Tibial nerve (tissue), 3 donors: ENCODE measurements around a stretch of chr6.

DNA sequence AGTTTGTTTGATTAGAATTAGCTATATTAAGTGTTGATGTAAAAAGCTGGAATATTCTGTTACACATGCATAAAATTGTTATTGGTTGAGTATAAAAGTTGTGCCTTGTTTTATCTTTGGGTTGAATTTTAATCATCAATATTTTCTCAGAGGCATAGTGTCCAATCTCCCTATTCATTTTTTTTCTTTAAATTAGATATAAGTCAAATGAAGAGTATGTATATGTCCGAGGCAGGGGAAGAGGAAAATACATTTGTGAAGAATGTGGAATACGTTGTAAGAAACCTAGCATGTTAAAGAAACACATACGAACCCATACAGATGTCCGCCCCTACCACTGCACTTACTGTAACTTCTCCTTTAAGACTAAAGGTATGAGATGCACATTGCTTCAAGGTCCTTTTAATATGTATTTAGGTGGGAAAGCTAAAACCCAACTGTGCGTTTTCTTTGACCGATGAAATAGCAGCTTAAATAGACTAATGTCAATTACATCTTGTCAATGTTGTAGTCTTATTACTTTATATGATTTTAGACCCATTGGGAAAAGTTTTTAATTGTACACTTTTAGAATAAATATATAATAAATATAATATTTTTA, 118.6 kb downstream of the HIVEP1 start:
- PRO-cap, result no peak
- RAMPAGE, long total RNA, 3 experiments, result no peak in any of the 3 experiments

DNA sequence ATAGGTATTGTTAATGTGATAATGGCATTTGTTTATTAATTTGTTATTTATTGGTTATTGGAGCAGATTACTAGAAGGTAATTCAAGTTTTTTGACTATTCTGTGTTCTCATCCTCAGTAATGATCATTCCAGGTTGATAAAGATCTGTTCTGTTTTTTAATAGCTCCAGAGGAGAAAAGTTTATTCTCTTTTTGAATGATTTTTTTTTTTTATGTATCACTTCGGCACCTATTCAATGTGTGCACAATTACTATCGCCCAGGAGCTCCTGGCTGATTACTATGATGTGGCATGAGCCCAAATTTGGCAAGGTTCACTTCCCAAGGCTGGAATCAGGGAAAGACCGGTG, 134.4 kb downstream of the HIVEP1 start:
- PRO-cap, result no peak
- RAMPAGE, long total RNA, 3 experiments, result no peak in any of the 3 experiments

GRCh38 chr6:12208128-12208824, 81.9 kb upstream of the EDN1 start:
- PRO-cap, result no peak
- RAMPAGE, long total RNA, 3 experiments, result no peak in any of the 3 experiments

- PRO-cap, result no peak
- RAMPAGE, long total RNA, 3 experiments, result no peak in any of the 3 experiments
Measured at GRCh38 chr6:12262091-12262857, 27.9 kb upstream of the EDN1 start.

DNA sequence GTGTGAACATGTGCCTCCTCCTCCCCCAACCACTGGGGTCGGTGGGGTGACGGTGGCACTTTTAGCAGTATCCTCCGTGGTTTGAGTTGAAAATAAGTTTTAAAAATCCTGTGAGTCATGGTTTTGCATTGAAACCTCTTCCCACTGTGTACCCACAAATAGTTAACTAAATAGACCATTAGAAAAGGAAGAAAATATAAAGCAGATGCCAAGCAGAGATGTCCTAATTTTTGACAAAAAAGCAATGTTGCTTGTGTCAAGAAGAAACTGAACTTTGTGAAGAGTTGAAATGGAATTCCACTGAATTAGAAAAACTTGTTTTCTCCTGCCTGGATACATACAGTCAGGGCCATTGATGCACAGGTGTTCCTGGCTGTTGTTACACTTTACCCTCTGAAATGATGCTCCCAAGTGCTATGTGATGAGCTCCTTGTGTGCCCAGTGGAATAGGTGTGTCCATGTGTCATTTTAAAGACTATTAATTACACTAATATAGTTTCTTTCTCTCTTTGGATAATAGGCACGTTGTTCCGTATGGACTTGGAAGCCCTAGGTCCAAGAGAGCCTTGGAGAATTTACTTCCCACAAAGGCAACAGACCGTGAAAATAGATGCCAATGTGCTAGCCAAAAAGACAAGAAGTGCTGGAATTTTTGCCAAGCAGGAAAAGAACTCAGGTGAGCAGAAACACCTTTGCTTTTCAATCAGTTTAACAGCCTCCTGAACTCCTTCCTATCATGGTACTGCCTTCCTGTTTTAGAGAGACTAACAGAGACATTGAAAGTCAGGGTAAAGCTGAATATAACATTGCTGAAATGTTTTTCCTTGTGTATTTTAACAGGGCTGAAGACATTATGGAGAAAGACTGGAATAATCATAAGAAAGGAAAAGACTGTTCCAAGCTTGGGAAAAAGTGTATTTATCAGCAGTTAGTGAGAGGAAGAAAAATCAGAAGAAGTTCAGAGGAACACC, 3.5 kb downstream of the EDN1 start:
- PRO-cap, result no peak
- RAMPAGE, long total RNA, 3 experiments, result no peak in any of the 3 experiments

DNA sequence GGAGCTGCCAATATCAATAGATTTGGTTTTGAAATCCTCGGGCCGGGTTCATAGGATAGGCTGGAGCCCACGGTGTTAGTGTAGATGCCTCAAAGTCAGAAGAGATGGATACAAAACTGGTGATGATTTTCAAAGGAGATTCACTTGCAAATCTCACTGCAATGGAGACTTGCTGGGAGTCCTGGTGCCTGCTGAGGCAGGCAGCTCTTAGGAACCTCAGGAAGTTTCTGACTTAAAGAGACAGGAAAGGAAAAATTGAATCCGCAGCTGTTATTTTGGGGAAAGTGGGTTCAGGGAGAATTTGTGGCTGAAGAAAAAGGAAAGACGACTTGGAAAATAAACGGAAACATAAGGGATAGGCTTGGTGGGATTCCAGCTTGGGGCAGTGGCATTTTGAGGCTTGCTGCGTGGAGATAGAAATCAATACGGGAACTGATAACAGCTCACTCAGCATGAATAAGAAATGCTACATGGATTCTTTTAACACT, 241.6 kb downstream of the PHACTR1 start:
- PRO-cap, result no peak
- RAMPAGE, long total RNA, 3 experiments, result no peak in any of the 3 experiments

DNA sequence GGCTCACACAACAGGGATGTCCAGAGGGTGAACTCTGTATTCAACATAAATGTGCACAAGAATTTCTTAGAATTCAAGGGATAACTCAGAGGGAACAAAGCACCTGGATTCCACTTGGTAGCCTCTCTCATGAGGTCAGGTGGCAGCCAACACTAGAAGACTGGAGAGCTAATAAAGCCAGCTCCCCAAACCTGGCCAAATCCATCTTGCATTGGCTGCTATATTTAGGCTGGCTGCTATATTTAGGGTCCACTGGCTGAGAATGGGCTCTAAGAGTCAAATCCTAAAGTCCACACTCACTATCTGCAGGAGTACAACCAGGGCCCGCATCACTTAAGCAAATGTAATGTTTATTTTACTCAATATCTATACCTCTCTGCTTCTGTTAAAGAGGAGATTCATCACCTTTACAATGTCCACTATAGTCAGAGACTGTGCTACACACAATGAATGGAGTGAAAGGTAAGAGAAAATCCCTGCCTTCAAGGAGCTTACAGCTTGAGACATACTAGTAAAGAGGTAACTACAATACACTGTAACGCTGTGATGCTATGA, 19.9 kb downstream of the TBC1D7 start:
- PRO-cap, result no peak
- RAMPAGE, long total RNA, 3 experiments, result no peak in any of the 3 experiments

- PRO-cap, result no peak
- RAMPAGE, long total RNA, 3 experiments, result no peak in any of the 3 experiments
Measured at GRCh38 chr6:13405949-13406585, 77.7 kb upstream of the TBC1D7 start.

- PRO-cap, result no peak
- RAMPAGE, long total RNA, 3 experiments, result no peak in any of the 3 experiments
Measured at GRCh38 chr6:13439276-13439641, 48.1 kb downstream of the GFOD1 start.

- PRO-cap, result no peak
- RAMPAGE, long total RNA, 3 experiments, result no peak in any of the 3 experiments
Measured at GRCh38 chr6:13620660-13621601, 5.8 kb downstream of the NOL7 start.

DNA sequence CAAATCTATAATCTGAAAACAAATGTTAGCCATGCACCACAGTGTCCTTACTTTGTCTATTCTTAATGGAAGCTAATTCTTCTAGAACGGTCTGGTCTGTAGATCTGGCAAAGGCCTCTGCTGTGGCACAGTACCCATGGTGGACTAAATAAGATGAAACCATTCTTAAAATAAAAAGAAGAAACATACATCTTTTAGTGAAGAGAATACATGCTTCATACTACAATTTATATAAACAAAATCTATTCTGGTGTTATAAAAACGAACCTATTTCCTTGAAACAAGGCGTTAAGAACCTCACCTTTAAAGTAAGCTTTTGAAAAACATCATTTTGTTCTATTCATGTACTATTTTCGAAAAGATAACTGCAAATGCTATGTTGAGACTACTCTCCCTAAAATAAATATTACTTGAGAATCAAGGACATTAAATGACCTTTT, 27.3 kb downstream of the NOL7 start:
- PRO-cap, result no peak
- RAMPAGE, long total RNA, 3 experiments, result no peak in any of the 3 experiments

- PRO-cap, result unidirectional peak, plus-strand start at chr6:13710830; unidirectional peak, plus-strand start at chr6:13710863
- RAMPAGE, long total RNA, 3 experiments, result start-site peak on the minus strand in 2 of 3 experiments, at chr6:13710773-13711181 at its widest, 10 to 32 reads per replicate
Measured at GRCh38 chr6:13710399-13711464, 903 bp downstream of the RANBP9 start.

DNA sequence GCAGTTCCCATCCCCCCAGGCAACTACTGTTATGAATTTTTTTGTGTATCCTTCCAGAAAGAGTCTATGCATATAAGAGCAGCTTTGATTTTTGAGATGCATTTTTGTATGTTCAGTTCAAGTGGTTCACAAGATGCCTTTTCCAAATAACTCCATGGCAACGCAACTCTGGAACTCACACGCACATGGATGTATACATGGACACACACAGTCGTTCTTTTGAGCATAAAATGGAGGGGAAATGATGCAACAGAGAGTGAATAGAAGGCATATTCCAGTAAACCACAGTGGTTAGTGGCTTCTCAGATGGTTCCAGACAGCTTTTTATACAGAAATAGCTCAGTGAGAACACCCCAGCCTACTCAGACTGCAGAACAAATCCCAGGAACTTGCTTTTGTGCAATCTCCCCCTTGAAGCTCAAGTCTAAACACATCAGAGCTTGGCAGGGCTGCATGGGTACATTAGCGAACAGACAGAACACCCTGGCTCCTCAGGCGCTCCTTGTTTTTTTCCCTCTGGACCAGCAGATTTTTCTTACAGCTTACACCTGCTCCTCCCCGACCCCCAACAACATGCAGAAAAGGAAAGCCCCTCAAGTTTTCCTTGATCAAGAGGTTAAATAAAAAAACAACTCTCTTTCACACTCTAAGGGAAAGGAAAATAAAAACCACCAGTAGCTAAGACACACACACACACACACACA, 51.0 kb upstream of the RANBP9 start:
- PRO-cap, result no peak
- RAMPAGE, long total RNA, 3 experiments, result no peak in any of the 3 experiments

- PRO-cap, result no peak
- RAMPAGE, long total RNA, 3 experiments, result no peak in any of the 3 experiments
Measured at GRCh38 chr6:13848548-13848798, 34.1 kb upstream of the MCUR1 start.

DNA sequence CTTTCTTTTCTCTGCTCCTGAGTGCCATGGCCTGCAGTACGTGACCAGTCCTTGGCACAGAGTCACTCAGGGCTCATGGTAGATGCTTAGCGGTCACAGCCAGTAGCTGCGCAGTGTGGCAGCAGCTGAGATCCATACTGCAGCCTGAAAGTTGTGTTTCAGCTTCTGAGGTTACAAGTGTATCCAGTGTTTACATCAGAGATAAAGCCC, 762 bp upstream of the RNF182 start:
- PRO-cap, result no peak
- RAMPAGE, long total RNA, 3 experiments, result no peak in any of the 3 experiments

DNA sequence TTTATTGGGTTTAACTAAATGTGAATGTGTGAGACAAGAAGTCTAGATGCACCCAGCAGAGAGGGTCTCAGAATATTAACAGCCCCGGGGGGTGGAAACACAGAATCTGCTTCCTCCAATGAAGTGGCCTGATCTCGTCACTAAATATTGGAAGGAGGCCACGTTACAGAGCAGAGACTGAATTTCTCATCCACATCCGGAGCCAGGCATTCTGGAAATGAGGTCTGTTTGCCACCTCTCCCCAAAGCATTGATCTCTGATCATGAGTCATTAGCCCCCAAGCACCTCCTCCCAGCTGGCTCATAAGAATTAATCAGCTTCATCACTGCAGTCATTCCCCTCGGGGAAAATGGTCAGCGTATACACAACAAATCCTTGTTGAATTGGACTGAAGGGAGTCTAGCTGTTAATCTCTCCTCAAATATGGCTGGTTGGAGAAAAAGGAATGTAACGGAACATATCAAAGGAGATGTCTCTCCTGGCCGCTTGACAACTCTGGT, 76.5 kb downstream of the RNF182 start:
- PRO-cap, result no peak
- RAMPAGE, long total RNA, 3 experiments, result no peak in any of the 3 experiments

- PRO-cap, result no peak
- RAMPAGE, long total RNA, 3 experiments, result no peak in any of the 3 experiments
Measured at GRCh38 chr6:14133703-14134223, 16.2 kb downstream of the CD83 start.

DNA sequence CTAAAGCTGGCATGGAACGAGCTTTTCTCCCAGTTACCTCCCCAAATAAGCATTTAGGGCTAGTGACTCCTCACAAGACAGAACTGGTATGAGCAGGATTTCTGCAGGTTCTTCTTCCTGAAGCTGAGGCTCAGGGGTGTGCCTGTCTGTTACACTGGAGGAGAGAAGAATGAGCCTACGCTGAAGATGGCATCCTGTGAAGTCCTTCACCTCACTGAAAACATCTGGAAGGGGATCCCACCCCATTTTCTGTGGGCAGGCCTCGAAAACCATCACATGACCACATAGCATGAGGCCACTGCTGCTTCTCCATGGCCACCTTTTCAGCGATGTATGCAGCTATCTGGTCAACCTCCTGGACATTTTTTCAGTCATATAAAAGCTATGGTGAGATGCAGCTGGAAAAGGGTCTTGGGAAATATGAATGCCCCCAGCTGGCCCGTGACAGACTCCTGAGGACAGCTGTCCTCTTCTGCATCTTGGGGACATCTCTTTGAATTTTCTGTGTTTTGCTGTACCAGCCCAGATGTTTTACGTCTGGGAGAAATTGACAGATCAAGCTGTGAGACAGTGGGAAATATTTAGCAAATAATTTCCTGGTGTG, 17.7 kb downstream of the CD83 start:
- PRO-cap, result no peak
- RAMPAGE, long total RNA, 3 experiments, result no peak in any of the 3 experiments

DNA sequence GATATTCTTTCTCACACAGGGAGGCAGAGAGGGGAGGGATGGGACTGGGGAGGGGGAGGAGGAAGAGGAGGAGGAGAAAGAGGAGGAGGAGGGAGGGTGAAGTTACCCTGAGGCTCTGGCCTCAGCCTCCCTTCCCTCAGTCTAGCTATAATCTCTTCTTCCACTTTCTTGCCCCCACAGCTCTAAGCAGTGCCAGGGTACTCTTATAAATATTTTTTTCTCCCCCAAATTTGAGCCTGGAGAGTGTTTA, 141.2 kb downstream of the CD83 start:
- PRO-cap, result unidirectional peak, plus-strand start at position 63 of the sequence
- RAMPAGE, long total RNA, 3 experiments, result no peak in any of the 3 experiments

DNA sequence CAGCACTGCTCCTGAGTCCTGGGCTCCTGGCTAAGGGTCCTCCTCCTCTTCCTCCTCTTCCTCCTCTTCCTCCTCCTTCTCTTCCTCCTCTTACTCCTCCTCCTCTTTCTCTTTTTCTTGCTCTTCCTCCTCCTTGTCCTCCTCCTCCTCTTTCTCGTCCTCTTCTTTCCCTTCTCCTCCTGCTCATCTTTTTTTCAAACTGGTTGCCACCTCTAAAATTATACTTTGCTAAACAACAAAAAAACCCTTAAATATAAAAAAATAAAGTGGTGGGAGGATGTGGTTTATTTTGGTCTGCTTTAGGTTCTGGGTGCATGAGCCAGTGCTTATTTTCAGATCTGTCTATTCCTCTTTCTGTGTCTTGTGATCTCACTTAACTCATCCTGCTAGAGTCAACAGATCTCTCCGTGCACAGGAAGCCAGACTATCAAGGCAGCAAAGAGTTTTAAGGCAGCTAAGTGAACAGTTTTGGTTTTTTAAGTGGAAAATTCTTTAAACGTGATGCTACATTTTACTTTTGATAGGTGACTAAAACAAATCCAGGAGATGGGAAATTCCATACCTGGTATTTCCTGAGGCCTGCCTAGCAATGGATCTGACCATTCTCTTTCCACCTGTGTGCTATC, 159.4 kb downstream of the CD83 start:
- PRO-cap, result no peak
- RAMPAGE, long total RNA, 3 experiments, result no peak in any of the 3 experiments